Parietal lobe (tissue), 2 donors: ENCODE measurements around the genes CILP and SNAPC5.

DNA sequence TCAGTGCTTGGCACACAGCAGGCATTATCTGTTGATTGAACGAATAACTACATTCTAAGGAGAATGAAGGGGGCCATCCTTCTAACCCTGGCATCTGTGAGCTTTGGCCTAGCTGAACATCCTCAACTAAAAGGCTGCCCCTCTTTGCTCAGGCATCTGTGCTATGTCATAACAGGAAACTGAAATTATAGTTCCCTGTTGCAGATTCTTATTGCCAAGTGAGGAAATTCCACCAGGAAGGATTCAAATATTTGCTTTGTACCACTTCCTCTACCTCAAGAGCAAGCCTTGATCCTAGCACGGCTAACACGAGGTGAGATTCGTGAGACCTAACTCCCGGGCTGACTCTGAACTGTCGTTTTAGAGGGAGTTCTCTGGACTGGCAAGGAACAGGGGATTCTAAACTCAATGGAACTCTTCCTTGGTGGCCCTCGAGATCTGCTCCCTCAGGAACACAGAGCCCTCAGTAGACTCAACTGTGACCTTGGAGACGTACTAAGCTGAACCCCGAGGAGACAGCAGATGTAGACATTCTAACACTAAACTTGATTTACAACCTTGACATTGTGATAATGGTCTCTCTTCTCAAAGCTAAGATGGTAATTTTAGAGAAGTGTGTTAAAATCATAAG, 4.3 kb downstream of the SPG21 start:
- RAMPAGE, long total RNA: no peak

DNA sequence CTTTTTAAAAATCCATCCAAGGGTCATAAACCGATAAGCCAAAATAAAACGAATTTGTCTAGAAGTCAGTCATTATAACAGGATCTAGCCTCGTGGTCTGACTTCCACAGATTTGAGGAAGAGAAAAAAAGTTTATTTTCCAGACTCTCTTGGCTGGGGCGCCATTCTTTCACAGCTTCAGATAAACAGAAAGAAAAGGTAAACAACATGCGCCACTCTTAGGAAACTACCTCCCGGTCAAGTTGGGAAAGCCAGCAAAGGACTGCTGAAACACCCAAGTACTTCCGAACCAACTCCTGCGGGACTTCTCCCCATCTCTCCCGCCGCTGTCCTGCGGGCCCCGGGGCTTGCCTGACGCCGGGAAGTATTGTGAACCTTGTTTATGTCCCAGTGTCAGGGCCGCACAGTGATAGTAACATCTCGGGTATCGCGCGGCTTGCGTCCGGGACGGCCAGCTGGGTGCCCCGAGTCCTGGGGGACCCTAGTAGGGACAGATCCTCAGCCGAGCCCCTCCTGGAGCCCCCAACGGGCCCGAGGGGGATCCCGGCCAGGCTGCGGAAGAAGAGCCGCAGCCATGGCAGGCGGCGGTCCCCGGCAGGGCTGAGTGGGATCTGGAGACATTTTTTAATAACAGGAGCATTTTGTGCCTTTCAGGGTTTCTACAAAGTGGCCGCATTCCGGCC, 865 bp downstream of the CLPX start:
- RAMPAGE, long total RNA: no peak

- RAMPAGE, long total RNA: no peak
Observed at GRCh38 chr15:65211387-65211845, at the start of gene CILP. Gene CILP (minus strand): TSS chr15:65211473.

- RAMPAGE, long total RNA: no peak
Observed at GRCh38 chr15:65244273-65244752, 33.0 kb upstream of the CILP start.

GRCh38 chr15:65304524-65305879, 18.3 kb upstream of the PARP16 start:
- RAMPAGE, long total RNA: no peak

DNA sequence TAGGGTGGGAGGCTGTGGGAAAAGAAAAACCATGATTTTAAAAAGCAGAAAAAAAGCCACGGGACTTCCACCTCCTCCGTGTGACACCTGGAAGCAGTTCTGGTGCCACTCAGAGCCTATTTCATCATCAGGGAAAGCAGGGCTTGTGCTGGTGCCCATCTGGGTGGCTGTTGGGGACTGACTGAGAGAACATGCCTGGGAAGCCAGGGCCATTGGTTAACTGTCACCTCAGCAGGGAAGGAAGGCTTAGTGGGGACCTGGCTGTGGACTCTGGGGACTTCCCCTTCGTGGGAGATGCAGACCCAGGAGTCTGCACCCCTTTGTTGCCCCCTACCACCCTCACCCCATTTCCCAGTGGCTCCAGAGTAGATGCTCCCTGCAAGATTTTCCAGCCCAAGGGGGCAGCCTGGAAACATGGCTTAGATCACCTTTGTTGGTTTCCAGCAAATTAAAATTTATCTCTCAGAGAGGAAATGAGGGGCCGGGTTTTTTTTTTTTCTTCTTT, 25.2 kb upstream of the PARP16 start:
- RAMPAGE, long total RNA: no peak

GRCh38 chr15:65534272-65534819, 4.1 kb downstream of the HACD3 start:
- RAMPAGE, long total RNA: no peak

DNA sequence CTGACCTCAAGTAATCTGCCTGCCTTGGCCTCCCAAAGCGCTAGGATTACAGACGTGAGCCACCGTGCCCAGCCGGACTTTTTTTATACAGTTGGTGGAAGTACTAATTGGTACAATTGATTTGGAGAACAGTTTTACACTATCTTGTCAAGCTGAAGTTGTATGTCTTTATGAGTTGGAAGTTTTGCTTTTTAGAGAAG, 9.1 kb downstream of the HACD3 start:
- RAMPAGE, long total RNA: no peak

GRCh38 chr15:66236351-66236866, 17.1 kb downstream of the MEGF11 start:
- RAMPAGE, long total RNA: no peak

GRCh38 chr15:66386159-66386493, 586 bp upstream of the MAP2K1 start:
- RAMPAGE, long total RNA: no peak

DNA sequence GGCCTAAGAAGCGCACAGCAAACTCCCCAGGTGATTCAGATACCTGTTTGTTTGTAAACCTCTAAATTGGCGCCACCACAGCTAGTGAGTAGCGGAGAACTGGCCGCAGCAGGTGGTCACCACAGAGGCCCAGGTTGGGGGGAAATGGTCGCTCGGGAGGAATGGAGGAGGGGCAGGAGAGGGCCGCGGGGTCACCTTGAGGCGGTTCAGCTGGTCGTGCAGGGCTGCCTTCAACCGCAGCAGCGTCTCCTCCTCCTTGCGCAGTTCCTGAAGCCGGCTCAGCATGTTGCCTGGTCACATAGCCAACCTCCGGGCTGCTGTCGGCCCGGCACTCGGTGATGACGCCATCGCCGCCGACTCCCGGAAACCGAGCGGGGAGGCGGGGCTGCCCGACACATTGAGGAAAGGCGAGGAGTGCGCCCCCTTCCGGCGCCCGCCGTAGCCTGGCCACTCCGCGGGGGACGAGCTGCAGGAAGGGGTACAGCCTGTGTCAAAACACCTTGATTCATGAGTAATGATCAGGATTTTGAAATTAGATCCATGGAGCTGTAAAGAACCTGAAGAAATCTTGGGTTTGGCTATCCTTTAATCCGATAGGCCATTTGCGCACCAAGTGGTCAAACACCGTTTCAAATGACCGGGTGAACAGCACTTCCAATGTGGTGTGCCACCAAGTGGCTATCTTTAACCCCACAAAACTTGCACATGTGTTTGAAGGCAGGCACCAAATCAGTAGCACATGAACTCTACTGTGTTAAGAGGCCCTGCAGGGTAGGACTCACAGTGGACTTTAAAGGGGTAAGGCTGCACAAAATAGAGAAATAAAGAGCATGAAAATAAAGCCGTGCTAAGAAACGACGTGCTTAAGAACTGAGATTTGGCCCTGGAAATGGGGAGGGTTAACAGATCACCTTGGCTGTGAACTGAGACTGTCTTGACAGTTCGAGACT, at the start of gene SNAPC5:
Gene SNAPC5 (minus strand): TSS at position 316 of the 950 bp plus-strand sequence.
- RAMPAGE, long total RNA: start-site peak on the minus strand centred at position 314 of the sequence, 47 bp wide, 107 and 185 reads in 2 replicates

DNA sequence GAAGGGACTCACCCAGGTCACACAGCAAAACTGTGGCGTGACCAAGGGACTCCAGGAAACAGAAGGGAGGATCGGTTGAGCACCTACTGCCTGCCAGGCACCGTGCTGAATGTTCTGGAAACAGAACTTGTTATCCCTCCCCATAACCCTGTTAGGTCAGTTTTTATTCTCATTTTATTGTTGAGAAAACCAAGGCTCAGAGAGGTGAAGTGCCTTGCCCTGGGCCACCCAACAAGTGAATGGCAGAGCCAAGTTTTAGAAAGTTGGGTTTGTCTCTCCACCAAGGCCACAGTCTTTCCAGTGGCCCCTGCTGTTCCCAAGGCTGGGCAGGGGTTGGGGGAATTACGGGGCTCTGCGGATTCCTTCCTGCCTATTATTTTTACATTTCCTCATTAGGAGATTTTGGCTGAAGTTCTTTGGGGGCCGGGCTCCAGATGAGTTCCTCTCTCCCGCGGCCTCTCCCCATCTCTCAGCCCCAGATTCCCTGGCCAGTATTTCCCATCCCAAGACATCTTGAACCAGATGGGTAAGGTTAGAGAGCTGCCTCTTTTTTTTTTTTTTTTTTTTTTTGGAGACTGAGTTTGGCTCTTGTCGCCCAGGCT, 44.1 kb upstream of the SMAD6 start:
- RAMPAGE, long total RNA: no peak

DNA sequence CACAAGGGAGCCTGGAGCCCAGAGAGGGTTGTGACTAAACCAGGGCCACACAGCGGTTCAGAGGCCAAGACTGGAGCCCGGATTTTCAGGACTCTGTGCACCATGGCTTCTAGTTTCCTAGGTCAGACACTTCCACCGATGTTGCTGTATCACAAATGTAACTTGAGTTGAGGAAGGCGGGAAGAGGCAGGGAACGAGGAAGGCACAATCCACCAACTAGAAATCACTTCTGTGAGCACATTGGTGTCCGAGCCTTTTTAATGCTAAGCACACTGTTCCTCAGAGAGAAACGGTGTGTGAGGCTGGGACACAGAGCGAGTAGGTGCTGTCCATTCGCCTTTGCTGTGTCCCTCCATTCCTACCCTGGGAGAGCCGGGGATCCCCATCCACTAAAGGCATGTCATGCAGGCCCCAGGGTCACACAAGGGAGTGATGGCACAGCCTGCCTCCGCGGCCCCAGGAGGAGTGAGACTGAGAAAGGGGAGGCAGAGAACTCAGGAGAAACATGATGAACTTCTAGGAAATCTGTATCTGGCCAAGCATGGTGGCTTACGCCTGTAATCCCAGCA, 30.5 kb upstream of the SMAD6 start:
- RAMPAGE, long total RNA: no peak

DNA sequence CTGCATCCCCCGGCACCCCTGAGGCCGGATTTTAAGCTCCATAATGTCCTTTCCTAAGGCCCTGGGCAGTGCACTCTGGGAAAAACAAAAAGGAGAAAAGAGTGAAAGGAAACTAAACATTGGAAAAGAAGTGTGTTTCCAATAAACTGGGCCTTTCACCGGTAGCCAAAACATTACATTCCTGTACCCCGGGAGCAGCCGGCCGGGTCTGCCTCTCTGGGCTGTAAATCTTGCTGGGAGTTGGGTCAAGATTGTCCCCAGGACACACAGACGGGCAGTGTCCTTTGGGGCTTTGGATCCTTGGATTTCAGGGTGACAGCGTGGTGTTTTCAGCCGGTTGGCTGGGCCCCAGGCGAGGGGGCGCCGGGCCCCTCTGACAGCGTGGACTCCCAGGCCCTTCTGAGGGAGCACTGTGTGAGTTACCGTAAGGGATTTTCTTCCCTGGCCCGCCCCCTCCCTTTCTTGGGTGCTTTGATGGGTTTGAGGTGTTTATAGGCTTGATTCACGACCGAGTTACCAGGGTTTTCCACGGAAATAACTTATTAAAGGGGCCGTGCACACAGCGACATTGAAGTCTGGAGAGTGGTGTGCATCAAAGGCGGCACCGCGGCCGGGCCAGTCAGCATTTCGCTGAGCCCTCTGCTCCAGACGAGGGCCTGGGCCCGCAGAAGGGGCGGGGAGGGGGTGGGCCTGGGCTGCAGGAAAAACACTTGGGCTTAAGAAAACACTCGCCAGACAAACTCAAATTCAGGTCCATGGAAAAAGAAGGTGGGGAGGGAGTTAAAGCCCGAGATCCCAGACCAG, 27.4 kb downstream of the SMAD6 start:
- RAMPAGE, long total RNA: no peak

GRCh38 chr15:66763228-66763651, 61.2 kb downstream of the SMAD6 start:
- RAMPAGE, long total RNA: no peak

- RAMPAGE, long total RNA: no peak
Observed at GRCh38 chr15:66770192-66770908, 68.3 kb downstream of the SMAD6 start.

- RAMPAGE, long total RNA: no peak
Observed at GRCh38 chr15:66850548-66850895, 148.5 kb downstream of the SMAD6 start.

- RAMPAGE, long total RNA: no peak
Observed at GRCh38 chr15:66877729-66878477, 175.9 kb downstream of the SMAD6 start.

DNA sequence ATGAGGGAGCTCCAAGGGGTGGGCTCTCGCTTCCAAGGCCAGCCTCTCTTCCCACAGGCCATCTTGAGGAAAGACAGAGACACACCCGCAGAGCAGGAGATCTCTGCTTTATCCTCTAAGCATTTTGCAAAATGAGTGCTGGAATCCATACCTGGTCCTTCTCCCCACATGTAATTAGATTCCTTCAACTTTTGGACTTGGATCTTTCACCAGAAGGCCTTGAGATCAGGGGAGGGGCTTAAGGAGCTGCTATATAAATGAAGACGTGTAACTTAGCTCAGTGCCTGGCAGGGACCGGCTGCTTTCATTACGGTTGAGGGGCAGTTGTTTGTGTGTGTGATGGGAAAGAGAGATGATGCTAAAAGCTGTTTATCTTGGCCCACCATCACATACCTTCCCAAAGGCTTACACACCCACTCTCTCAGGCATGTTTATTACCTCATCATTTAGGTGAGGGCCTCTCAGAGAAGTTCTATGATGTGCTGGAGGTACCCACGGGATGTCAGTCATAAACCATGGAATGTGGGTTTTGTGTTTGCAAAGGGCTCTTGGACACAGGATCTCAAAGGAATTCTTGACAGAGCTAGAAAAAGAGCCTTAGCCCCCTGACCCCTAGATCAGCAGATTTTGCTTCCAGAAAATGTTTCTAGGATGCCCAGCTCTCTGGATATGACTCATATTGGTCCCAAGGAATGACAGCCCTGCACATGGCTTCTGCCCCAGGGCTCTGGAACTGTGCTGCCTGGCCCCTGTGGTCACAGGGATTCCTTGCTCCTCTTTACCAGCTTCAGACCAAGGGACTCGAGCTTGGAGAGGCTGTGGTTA, 16.0 kb upstream of the SMAD3 start:
- RAMPAGE, long total RNA: no peak

DNA sequence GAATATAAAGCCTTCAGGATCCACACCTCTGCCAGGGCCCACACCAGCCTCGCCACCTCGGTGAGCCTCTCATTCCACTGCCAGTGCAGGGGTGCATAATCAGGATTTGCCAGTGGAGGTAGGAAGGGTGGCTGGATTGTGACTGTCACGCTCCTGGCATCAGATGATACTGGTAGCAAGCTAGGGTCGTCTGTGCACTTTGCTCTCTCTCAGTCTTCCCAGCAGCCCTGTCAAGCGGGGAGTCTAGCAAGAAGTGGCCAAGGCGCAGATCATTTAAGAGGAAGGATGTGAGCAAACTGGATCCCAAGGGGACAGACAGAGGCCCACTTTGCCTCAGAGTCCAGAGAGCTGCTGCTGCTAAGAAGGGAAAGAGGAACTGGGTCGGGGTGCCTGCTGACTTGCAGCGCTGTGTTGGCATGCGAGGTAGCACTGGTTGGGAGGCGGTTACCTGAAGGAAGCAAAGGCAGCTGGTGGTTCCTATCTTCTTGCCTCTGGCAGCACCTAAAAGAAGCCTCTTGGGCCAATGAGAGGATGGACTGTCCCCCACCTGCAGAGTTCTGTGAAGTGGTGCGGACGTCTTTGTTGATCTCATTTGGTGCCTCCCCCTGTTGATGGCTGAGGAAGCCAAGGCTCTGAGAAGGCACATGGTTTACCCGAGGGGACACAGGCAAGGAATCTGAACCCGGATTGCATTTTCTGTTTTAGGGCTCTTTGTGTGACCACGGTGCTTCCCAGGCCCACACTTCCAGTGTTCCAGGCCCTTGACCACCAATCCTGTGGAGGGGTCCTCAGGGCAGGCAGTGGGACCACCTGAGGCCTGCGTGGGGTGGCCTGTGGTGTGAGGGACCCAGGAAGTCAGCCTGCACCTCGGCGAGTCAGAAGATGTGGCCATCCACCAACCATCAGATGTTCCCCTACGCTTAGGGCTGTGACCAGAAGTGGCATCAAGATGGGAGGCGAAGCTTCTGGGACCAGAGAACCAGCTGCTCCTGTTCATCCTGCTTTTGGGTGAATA, 28.2 kb downstream of the SMAD3 start:
- RAMPAGE, long total RNA: no peak